Cardiac muscle cell (in vitro differentiated cells and primary cell): ENCODE measurements around a stretch of chr7.

GRCh38 chr7:1233007-1233892 is 578 bp downstream of the UNCX start:
- RAMPAGE, long total RNA, result no peak
- RRBS, result 3% methylated on average over 22 of the region's 101 CpGs

DNA sequence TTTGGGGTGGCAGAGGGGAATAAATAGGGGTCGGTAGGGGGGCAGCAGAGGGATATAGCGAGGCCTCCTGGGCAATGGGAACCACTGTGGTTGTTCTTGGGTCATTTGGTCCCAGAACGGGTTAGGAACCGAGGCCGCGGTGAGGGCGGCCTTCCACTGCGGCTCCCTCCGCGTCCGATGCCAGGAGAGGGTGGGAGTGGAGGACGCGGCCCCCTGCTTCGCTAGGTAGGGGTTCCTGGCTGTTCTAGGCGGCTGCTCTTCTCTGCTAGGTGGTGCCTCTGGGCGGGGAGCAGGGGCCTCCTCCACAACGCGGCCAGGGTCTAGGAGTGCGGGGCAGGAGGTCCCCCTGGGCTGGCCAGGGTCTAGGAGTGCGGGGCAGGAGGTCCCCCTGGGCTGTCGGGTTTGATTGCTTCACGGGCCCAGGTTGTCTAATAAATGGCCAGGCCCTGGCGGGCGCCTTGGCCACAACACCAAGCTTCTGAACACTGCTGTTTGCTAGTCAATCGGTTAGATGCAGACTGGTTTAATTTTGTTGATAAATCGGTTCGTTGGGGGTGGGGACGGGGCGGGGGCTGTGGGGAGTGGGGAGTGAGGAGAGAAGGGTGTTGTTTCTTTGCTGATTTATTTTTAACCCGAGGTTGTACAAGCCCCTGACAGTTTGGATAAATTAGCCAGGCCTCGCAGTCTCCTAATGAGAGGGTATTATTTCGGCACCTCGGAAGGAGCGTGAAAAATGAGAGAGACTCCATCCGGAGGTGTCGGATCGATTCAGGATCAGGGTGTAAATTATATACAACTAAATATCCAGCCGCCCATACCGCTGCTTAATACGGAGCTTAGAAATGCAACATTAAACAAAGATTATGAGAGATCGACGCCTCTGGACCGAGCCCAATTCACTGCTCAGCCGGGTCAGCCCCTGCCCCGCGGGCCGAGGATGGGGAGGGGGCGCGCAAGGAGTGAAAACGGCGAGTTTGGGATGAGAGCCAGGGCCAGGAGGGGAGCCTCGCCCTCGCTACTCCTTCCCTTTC is 7.7 kb downstream of the UNCX start:
- RAMPAGE, long total RNA, result no peak
- RRBS, result no CpG with 5 or more reads among the region's 53 CpGs

- RAMPAGE, long total RNA, result no peak
- RRBS, result 64% methylated on average over 4 of the region's 13 CpGs
Measured at GRCh38 chr7:1263350-1263709, 30.7 kb downstream of the UNCX start.

DNA sequence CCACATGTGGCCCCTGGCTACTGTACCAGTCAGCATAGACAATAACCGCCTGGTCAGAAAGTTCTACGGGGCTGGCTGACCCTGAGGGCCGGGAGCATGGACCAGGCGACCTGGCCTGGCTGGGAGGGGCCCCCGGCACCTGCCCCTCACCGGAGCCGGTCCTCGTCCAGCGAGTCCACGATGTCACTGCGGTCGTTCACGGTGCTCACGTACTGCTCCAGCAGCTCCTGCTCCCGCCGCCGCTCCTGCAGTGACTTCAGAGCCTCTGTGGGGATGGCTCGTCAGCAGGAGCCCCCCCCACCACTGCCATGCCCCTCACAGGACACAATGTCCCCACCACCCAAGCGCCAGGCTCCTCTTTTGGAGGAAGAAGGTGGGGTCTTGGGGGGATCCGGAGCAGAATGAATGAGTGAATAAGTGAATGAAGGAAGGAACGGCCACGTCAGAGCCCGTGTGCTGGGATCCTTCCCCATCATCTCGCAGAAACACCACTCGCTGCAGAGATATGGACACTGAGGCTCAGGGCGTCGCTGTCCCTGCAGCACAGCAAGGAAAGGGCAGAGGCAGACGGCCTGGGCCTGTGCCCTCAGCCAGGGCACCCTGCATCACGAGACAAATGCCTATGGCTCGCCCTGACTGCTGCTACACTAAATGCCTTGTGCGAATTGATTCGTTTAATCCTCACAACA is 22.5 kb downstream of the MICALL2 start:
- RAMPAGE, long total RNA, result no peak
- RRBS, result 90% methylated on average over 3 of the region's 32 CpGs

- RAMPAGE, long total RNA, result no peak
- RRBS, result 87% methylated on average over 8 of the region's 31 CpGs
Measured at GRCh38 chr7:1448495-1449193, 10.6 kb downstream of the MICALL2 start.

- RAMPAGE, long total RNA, result no peak
- RRBS, result no CpG with 5 or more reads among the region's 26 CpGs
Measured at GRCh38 chr7:1520465-1521124, 9.9 kb upstream of the MAFK start.

GRCh38 chr7:1532124-1533030 is 1.9 kb downstream of the MAFK start:
- RAMPAGE, long total RNA, result no peak
- RRBS, result 3% methylated on average over 6 of the region's 34 CpGs

GRCh38 chr7:1533031-1533600 is 2.6 kb downstream of the MAFK start:
- RAMPAGE, long total RNA, result no peak
- RRBS, result 29% methylated on average over 4 of the region's 16 CpGs

DNA sequence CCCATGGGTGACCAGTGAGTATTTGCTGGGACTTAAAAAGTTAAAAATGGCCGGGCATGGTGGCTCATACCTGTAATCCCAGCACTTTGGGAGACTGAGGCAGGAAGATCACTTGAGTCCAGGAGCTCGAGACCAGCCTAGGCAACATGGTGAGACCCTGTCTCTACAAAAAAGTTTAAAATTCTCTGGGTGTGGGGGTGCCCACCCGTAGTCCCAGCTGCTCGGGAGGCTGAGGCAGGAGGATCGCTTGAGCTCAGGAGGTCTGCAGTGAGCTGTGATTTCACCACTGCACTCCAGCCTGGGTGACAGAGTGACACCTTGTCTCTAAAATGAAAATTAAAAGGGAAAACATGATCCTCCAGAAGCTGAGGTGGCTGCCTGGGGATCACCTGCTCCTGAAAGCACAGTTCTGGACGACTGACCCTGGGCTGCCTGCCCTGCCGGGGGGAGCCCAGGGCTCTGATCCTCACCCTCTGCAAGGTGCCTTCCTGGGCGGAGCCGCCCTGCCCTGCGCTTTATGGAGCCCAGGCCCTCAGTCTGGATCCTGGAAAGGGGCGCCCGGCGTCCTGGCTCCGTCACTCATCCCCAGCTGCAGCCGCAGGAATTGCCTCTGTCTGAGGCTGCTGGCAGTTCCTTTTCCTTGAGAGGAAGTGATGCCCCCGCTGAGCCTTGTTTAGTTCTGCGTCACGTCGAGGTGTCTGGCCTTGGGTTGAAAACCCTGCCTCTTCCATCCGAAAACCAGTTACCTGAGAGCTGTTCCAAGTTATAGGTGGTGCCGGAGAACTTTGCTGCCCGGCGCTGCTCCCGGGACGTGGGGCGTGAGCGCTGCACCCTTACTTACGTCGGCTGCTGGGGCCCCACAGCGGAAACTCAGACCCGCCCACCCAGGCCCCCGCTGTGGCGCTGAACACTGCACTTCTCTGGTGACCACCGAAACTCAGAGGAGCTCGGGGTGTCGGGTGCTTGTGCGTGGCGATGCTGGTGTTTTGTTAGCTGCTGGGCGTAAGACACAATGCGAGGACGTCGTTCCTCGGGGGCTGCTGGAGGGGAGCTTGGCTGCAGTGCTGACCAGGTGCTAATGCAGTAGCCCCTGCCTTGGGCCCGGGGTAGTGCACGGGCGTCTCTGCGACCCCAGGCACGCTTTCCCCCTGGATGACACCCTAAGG is 5.2 kb downstream of the MAFK start:
- RAMPAGE, long total RNA, result no peak
- RRBS, result 76% methylated on average over 3 of the region's 48 CpGs

DNA sequence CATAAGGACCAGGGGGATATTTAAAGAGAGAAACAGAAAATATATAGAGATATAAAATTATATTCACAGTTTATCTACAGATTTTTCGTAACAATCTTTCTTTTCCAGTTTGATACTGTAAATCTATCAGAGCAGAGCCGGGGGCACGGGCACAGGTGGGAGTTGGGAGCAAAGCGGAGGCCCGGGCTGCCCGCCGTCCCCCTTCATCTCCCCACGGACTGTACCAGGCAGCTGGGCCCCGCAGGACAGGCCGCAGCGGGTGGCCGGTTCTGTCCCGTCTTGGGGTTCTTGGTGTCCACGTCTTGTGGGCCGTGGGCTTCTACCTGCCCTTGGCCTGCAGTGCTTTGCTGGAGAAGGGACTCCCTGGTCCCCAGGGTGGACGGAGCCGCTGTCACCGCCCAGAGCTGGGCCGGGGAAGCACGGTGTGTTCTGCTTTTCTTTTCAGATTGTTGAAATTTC is 11.7 kb downstream of the MAFK start:
- RAMPAGE, long total RNA, result no peak
- RRBS, result 90% methylated on average over 11 of the region's 20 CpGs

DNA sequence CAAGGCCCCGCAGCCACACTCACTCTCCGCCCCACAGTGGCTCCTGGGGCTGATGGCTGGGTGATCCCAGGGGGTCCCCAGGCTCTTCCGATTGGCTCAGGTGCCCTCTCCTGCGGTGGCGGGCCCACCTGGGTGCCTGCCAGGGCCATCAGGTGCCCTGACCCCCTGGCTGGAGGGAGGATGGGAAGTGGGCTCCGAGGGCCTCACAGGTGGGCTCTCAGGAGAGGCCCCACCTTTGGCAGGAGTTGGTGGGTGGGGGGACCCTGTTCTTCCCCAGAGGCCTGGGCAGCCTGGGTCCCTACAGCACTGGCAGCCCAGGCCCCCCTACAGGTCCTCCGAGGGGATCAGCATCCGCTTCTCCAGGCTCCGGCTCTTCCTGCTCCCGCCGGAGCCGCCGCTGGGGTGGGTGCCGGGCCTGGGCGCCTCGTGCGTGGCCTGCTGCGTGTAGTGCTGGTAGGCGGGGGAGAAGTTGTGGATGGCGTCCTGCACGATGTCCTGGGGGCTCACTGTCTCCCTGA is 9.3 kb downstream of the TMEM184A start:
- RAMPAGE, long total RNA, result no peak
- RRBS, result no CpG with 5 or more reads among the region's 21 CpGs

DNA sequence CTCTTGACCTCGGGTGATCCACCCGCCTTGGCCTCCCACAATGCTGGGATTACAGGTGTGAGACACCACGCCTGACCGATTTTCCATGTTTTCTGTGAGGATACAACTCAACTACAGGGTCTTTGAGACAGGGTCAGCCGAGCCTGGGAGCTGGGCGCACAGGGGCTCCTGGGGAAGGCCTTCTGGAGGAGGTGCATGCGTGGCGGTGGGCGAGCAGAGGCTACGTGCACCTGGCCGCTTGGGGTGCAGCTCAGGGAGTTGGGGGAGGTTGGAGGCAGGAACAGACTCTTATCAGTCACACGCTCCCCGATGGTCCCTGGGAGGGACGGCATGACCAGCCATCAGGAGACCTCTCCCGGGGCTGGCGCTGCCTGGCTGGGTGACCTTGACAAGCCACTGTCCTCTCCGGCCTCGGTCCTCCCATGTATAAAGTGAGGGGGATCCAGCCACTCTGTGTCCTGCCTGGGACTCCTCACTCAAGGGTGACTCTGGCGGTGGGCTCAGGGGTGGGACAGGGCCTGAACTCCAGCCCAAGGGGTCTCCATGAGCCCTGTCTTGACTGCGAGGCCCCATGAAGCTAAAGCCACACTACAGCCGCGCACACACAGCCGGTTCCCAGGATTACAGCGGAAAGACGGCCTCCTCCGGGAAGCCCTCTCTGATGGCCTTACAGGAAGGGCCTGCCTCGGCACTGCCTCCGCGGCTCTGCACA is 2.5 kb downstream of the TMEM184A start:
- RAMPAGE, long total RNA, result no peak
- RRBS, result 58% methylated on average over 3 of the region's 29 CpGs

DNA sequence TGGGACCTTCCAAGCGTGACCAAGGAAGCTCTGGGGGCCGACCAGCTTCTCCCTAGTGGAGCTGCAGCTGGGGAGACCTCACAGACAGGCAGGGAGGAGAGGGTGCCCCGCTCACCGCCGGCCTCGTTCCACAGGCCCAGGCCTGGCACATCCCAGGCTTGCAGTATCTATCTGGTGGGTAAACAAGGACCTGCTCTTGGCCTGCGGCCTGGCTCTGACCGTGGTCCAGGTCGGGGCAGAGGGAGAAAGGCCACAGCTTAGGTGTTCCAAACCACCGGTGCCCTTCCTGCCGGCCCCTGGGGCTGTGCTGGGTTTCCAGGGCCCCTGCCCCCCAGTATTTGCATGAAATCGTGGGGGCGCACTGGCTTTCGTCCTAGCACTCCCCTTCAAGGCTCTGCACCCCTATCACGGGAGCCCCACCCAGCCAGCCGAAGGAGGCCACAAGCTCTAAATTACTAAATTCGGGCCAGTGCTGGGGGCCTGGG is 1.5 kb upstream of the ELFN1 start:
- RAMPAGE, long total RNA, result no peak
- RRBS, result no CpG with 5 or more reads among the region's 17 CpGs

- RAMPAGE, long total RNA, result no peak
- RRBS, result no CpG with 5 or more reads among the region's 20 CpGs
Measured at GRCh38 chr7:1887239-1888193, 217.4 kb downstream of the ELFN1 start.

- RAMPAGE, long total RNA, result no peak
- RRBS, result no CpG with 5 or more reads among the region's 28 CpGs
Measured at GRCh38 chr7:1916024-1916634, 246.1 kb downstream of the ELFN1 start.

DNA sequence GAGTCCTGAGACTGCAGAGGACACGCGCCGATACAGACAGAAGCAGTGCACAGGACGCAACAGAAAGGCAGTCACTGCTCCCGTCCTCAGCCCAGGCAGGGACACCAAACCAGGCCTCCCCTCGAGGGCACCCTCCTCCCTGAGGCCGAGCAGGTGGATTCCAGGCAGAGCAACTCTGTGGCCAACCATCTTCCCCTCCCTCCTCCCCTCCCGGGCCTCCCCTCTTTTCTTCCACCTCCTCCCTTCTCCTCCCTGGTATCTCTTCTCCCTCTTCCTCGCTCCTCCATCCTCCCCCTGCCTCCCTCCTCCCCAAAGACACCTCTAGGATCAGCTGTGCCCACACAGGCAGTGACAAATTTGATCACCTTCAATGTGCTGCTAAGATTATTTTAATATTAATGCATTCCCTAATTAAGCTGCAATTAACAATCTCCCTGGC is 258.9 kb downstream of the ELFN1 start:
- RAMPAGE, long total RNA, result no peak
- RRBS, result no CpG with 5 or more reads among the region's 9 CpGs

DNA sequence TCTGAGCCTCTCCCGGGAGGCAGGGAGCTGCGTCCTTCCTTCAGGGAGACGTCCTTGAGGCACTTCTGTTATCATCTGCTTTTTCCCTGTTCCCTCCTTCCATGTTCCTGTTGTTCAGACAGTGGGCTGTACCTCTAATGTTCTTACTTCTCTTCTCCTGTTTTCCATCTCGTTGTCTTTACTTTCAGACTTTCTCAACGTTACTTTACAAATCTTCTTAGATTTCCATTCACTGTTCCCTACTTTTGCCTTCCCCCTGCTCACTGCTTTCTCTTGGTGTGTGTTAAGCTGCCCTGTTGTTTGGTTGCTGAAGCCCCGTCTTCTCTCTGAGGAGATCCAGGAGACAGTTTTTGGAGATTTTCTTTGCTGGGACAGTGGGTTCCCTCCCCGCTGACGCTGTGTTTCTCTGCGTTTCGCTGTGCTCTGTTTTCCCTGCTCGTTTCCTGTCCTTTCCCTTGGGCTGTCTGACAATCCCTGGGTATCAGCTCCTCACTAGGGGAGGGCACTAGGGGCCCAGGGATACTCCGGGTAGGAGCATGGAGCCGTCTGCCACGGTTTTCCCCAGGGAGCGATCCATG is 262.7 kb downstream of the ELFN1 start:
- RAMPAGE, long total RNA, result no peak
- RRBS, result no CpG with 5 or more reads among the region's 15 CpGs

- RAMPAGE, long total RNA, result no peak
- RRBS, result 97% methylated on average over 4 of the region's 32 CpGs
Measured at GRCh38 chr7:1936274-1936962, 266.3 kb downstream of the ELFN1 start.

DNA sequence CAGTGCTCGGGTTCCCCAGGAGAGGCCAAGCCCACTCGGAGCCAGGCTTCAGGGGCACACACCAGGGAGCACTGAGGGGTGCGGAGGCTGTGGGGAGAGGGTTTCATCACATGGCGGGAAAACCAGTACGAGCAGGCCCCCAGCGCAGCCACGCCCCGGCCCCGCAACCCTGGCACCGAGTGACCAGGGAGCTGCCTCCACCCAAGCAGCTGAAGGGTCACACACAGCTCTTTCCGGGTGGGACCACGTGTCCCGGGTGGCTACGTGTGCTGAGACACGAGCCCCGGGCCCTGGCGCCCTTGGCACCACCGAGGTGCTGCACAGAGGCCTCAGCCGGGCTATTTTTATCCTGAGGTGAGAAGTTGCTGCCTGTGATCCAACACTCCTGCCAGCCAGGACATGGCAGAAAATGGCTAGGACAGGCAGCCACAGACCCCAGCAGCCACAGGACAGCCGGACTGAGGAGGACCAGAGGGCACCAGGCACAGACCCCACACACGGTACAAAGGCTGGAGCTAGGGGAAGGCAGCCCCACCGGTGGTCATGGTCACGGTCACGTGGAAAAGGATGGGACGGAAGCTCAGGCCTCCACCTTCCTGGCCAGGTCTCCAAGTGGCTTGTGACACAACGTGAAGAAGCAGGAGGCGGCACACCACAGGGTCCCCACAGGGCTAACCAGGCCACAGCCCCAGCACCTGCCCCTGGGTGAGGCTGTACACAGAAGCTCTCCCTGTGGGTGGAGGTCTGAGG is 223.7 kb downstream of the MAD1L1 start:
- RAMPAGE, long total RNA, result no peak
- RRBS, result 91% methylated on average over 10 of the region's 27 CpGs

- RAMPAGE, long total RNA, result no peak
- RRBS, result no CpG with 5 or more reads among the region's 30 CpGs
Measured at GRCh38 chr7:2079485-2080468, 153.0 kb downstream of the MAD1L1 start.